ENCODE measurements around the gene DYNC1LI1.

DNA sequence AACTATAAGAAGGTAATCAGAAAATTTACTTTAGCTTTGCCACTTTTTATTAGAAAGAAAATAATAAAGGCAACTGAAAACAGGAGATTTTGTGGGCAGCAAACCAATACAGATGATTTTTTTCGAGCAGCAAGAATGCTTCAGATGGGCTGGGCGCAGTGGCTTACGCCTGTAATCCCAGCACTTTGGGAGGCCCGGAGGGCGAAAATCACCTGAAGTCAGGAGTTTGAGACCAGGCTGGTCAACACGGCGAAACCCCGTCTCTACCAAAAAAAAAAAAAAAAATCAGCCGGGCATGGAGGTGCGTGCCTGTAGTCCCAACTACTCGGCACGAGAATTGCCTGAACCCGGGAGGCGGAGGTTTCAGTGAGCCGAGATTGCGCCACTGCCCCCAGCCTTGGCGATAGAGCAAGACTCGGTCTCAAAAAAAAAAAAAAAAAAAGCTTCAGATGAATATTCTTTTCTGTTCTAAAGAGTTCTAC is 1.8 kb downstream of the CMTM6 start:
- CAGE, long polyA plus RNA, result no peak
- RRBS, result 77% methylated on average over 5 of the region's 18 CpGs

DNA sequence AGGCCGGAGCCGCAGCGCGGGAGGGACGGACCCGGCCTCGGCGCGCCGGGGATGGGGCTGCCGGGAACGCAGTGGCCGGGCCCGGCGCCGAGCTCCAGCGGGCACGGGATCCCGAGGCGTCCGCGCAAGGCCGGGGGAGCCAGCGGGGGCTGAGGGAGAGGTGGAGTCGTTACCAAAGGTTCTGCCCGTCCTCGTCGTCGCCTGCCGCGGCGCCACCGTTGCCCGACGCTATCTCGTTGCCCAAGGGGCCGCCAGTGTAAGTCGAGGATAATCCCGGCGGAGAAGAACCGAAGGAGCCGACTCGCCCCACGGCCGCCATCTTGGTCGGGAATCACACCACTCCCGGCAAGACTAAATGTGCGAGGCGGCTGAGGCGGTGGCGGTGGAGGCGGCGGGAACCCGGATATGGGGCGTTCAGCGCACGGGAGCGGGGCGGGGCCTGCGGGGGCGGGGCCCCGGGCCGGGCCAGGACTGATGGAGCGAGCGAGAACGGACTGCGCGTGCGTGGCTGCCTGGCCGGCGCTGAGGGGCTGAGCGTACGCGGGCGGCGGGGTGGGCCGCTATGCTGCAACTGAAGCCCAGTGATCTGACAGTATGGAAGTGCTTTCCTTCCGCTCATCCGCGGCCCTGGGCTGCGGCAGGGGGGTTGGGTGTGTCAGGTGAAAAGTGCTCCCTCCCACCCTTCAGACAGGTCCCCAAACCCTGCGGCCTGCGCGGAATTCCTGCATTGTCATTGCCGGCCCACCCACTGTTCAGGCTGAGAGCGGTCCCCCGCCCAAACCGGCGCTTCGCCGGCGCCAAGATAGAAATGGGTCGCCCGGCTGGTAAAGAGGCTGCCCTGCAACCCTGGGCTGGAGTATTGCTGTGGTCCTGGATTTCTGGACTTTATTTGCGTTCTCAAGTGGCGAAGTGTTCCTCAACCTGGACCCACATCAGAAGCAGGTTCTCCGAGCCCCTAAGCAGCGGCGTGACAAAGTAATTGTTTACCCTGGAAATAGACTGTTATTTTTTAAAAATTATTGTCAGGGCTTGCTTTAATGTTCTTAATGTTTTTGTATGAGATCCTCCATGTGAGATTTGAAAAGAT is at the start of gene DYNC1LI1:
TSS of gene DYNC1LI1 (minus strand) at position 407 of the 1,087 bp plus-strand sequence.
- CAGE, long polyA plus RNA, result start-site peak on the minus strand centred at position 346 of the sequence, 41 bp wide, 407 and 292 reads in 2 replicates
- RRBS, result 3% methylated on average over 46 of the region's 99 CpGs

DNA sequence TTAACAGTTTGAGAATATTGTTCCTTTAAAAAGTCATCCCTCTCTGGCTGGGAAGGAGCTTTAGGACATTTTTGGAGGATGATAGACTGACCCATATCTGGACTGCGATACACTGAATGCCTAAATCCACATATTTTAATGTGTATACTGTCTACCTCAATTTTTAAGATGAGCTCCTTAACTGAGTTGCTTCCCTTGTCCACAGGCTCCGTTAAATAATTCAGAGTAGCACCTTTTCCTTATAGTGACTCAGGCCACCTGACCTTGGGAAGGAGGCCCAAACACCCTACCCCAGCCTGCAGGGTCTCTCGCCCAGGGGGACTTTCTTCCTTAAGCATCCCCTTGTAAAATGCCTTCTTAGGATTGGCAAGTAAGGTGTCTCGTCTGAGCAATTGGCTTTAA is 3.3 kb downstream of the TRIM71 start:
- CAGE, long polyA plus RNA, result no peak
- RRBS, result no CpG with 5 or more reads among the region's 4 CpGs

DNA sequence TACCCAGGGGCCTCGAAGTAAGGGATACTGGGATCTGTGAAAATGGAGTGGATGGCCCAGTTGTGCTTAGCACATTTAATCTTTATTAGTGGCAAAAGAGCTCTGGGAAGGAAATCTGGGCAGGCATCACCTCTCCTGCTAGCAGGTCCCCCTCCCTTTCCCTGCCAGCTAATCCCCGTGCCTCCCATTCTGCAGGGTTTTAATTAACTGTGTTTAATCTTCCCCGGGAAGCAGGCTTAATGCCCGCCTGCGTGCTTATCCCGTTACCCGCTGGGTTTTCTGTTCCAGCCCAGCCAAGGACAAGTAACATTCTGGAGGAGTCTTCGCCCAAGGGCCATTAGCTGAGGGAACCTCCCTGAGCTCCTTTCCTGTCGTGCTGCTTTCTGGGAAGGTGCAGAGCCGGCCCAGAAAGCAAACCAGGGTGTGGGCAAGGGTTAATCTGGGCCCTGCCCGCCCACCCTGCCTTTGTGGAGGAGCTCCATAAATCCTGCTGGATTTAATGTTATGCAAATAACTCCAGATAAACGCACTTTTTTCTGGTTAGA is 25.7 kb downstream of the TRIM71 start:
- CAGE, long polyA plus RNA, result no peak
- RRBS, result no CpG with 5 or more reads among the region's 12 CpGs

DNA sequence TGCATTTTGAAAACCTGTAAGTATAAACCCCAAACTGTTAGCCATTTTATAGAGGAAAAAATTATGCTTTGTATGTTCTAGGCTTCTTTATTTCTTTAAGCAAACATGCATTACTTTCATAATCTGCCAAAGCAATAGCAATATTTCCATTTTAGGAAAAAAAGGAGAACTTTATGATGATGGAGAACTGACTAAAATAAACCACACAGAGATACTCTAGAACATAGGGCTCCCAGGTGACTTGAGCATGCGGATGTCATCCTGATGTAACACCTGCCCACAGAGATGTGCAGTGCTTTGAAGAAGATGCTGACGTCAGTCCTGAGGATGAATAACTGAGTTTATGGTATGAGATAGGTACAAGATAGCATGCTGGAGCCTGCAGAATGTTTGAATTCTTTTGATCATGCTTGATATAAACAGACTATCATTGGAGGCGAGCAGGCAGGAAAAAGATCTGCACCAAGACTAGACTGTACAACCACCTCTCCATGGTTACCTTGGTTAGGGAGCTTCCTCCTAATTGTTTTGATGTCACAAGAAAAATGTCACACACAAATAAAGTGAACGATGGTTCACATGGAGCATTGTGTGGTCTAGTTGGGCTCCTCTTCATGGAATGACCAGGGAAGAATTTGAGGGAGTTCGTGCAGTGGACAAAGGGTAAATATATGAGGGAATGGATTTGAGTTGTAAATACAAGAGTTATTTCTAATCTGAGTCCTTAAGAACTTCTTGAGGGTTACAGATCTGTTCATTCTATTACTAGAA is 12.5 kb downstream of the CCR4 start:
- CAGE, long polyA plus RNA, result no peak
- RRBS, result no CpG with 5 or more reads among the region's 5 CpGs

- CAGE, long polyA plus RNA, result no peak
- RRBS, result no CpG with 5 or more reads among the region's 4 CpGs
Measured at GRCh38 chr3:32969676-32970097, 18.2 kb downstream of the CCR4 start.

DNA sequence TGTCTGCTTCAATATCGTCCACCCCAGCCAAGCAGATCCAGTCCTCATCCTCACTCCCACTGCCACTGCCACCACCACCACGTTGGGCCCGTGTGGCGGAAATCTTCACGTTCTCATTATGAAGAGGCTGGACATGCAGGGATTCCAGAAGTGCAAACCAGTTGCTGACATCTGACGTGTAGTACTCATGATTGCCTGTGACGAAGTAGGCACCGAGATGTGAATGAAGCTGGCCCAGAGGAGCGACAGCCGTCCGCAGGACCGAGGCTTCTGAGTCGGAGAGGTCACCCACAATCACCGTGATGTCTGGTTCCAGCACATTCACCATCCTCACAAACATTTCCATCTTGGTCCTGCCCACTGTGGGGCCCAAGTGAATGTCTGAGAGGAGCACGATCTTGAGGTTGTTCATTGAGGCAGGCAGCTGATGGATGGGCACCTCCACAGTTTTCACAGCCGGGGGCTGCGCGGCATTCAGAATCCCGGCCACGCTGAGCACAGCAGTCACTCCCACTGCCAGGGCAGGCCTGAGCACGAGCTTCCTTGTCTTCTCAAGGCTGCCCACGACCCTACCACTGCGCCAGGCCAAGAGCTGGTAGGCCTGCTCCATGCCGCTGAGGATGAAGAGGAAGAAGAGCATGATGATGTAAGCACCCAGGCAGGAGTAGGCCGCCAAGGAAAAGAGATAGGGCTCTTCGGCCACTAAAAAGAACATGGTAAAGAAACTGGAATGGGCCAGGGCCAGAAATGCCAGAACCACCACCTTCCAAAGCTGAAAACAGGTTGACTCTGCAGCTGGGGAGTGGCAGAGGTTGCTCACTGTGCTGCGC is 3.6 kb downstream of the GLB1 start:
- CAGE, long polyA plus RNA, result no peak
- RRBS, result no CpG with 5 or more reads among the region's 27 CpGs

GRCh38 chr3:33436968-33437932 is 3.0 kb downstream of the UBP1 start:
- CAGE, long polyA plus RNA, result no peak
- RRBS, result no CpG with 5 or more reads among the region's 3 CpGs

DNA sequence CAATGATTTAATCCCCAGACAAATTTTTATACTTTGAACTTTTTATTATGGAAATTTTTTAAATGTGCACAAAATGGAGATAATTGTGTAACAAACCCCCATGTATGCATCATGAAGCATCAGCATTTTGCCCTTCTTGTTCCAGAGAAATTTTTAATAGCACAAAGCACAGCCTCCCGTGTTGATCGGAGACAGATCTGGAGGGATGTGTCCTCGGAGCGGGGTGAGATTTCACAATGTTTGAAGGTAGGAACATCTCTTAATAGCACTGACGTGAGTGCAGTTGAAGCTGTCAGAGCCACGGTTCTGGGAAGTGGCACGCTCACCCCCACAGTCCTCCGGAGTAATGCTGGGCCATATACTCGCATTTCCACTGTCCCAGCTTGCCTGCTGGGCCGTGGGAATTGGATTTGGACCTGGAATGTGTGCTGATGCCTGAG is 24.1 kb downstream of the ARPP21 start:
- CAGE, long polyA plus RNA, result no peak
- RRBS, result no CpG with 5 or more reads among the region's 10 CpGs

DNA sequence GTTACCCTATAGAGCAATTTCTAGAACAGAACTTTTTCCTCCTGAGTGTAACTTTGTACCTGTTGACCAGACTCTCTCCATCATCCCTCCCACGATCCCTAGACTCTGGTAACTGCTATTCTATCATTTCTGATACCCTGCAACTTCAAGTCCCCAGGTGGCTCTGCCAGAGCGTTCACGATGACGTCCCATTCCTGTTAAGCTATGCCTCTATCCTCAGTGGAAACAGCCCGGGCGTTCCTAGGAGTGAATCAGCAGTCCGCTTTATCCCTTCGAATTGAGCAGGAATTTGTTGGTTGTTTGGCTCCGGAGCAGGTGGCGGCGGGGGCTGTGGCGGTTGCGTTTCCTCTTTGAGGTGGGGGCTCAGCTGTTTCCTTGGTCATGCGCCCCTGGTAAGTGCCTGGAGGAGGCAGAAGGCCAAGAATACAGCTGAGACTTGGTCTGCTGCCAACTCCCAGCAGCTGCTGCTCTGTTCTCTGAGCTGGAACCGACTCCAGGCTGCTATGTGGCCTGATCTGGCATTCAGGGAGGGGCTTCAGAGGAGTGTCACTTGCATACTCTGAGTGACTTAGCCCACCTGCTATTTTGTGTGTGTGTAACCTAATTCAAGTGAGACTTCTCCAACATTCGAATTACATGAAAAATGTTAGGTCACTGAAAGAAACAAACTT is 25.2 kb downstream of the ARPP21 start:
- CAGE, long polyA plus RNA, result no peak
- RRBS, result 8% methylated on average over 5 of the region's 16 CpGs

DNA sequence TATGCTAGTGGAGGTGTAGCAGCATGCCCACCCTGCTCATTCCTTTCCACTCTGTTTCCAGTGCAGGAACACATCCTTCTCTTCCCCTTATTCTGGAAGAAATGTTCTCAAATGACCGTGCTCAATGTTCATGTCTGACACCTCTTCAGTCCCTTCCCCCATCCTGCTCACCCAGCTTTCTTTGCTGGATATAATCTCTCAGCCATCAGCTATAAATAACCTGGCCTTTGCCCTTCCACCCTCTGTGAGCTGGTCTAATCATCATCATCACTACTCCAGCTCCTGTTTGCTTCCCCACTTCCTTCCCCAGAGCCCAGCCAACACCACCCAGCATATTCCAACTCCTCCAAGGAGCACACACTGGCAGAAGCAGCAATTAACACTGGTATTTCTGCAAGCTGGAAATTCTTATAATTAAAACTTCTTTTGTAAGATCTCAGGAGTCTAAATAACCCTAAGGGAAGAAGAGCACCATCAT is 31.0 kb downstream of the DCLK3 start:
- CAGE, long polyA plus RNA, result no peak
- RRBS, result no CpG with 5 or more reads among the region's 1 CpG

DNA sequence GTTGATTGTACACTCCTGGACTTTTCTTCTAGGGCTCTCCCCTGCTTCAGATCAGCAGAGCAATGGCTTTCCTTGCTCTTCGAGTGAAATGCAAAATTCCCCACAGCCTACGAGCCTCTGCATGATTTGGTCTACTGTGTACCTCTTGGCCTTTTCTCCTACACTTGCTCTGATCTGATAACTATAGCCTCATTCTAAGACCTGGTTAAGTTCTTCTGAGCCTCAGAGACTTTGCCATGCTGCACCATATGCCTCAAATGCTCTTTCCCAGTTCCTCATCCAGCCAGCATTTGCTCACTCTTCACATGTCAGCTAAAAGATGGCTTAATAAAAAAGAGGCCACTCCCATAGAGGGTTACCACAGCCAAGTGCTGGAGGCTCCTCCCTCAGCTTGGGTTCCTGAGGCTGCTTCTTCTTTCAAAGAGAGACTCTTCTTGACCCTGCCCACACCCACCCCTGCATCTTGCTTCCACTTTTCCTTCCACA is 22.9 kb upstream of the DCLK3 start:
- CAGE, long polyA plus RNA, result no peak
- RRBS, result no CpG with 5 or more reads among the region's 2 CpGs

- CAGE, long polyA plus RNA, result no peak
- RRBS, result no CpG with 5 or more reads among the region's 20 CpGs
Measured at GRCh38 chr3:36991659-36992595, 1.0 kb downstream of the EPM2AIP1 start.

DNA sequence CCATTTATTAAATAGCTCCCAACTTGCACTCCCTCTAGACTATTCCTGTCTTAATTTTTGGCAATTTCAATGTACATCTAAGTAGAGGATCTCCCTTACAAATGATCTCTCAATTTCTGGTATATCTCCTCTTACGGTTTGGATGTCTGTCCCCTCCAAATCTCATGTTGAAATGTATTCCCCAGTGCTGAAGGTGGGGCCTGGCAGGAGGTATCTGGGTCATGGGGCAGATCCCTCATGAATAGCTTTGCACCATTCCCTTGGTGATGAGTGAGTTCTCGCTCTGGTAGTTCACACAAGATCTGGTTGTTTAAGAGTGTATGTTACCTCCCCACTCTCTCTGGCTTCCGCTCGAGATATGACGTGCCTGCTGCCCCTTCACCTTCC is 67.5 kb downstream of the MLH1 start:
- CAGE, long polyA plus RNA, result no peak
- RRBS, result no CpG with 5 or more reads among the region's 5 CpGs

DNA sequence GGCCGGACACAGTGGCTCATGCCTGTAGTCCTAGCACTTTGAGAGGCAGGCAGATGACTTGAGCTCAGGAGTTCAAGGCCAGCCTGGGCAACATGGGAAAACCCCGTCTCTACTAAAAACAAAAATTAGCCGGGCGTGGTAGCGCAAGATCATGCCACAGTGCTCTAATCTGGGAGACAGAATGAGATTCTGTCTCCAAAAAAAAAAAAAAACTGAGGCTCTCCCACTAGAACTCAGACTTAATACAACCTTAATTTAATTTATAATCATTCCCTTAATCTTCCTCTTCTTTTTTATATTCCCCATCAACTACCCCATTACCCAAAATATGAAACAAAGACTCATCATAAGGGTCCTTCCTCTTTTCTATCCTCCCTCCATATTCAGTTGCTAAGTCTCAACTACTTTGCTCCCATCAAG is 33.9 kb downstream of the LRRFIP2 start:
- CAGE, long polyA plus RNA, result no peak
- RRBS, result no CpG with 5 or more reads among the region's 5 CpGs

DNA sequence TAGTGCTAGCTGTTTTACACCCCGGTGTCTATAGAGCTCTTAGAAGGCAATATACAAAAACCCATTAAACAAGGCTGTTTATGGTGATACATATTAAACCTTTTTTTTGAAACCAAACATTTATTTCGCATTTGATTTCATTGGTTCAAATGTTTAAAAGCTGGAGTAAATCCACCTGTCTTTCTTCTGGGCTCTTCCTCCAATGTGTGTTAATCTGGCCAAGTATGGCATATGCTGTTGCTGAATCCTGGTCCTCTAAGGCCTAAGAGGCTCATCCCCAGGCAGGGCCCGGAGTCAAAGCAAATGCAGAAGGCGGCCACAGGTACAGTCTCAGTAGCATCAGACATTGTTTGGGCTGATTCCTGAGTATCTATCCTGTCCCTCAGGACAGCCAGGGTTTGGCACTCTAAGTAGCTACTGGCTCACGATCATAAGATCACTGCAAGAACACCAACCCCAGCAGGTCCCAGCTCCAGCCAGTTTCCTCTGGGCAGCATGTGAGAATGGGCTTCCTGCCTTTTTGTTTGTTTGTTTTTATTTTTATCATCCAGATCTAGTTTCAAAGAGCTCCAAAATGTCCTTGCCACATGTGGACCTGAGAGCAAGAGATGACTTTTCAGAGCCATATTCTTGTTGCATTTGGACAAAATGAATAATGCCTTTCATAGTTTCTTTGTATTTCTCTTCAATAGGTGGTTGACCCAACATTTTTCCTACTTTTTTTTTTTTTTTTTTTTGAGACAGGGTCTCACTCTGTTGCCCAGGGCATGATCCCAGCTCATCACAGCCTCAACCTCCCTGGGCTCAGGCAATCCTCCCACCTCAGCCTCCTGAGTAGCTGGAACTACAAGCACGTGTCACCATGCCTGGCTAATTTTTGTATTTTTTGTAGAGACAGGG is 32.7 kb downstream of the LRRFIP2 start:
- CAGE, long polyA plus RNA, result no peak
- RRBS, result no CpG with 5 or more reads among the region's 6 CpGs

GRCh38 chr3:37229513-37230188 is 13.4 kb upstream of the GOLGA4 start:
- CAGE, long polyA plus RNA, result no peak
- RRBS, result no CpG with 5 or more reads among the region's 4 CpGs

DNA sequence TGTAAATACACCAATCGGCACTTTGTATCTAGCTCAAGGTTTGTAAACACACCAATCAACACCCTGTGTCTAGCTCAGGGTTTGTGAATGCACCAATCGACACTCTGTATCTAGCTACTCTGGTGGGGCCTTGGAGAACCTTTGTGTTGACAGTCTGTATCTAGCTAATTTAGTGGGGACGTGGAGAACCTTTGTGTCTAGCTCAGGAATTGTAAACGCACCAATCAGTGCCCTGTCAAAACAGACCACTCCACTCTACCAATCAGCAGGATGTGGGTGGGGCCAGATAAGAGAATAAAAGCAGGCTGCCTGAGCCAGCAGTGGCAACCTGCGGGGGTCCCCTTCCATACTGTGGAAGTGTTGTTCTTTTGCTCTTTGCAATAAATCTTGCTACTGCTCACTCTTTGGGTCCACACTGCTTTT is 9.5 kb upstream of the GOLGA4 start:
- CAGE, long polyA plus RNA, result no peak
- RRBS, result no CpG with 5 or more reads among the region's 5 CpGs

DNA sequence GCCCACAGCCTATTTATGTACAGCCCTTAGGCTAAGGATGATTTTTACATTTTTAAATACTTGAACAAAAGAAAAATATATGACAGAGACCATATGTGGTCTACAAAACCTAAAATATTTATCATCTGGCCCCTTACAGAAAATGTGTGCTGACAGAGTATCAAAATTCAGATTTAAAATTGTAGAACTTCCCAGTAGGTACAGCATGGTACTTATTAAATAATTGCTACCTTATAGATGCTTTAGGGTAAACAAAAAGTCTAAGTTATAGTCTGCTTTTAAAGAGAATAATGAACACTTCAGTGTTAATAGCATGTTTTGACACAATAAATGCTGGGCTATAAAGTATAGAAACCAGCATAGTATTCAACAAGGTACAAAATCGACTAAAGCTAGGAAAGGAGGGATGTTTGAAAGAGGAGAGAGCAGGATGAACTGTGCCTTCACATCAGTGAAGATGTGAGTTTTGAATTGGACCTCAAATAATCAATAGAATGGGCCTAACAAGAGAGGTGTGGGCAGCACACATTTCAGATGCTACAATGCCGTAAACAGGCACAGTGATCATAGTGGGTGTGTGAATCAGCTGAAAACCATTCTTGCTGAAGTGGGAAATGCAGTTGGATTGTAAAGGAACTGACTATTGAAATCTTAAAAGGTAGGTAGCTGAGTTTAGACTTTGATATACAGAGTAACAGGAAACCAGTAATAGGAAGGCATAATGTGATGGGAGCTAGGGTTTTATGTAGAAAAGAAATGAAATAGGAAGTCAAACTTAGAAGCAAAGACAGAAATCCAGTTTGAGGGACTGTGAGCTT is 59.7 kb downstream of the GOLGA4 start:
- CAGE, long polyA plus RNA, result no peak
- RRBS, result no CpG with 5 or more reads among the region's 2 CpGs

DNA sequence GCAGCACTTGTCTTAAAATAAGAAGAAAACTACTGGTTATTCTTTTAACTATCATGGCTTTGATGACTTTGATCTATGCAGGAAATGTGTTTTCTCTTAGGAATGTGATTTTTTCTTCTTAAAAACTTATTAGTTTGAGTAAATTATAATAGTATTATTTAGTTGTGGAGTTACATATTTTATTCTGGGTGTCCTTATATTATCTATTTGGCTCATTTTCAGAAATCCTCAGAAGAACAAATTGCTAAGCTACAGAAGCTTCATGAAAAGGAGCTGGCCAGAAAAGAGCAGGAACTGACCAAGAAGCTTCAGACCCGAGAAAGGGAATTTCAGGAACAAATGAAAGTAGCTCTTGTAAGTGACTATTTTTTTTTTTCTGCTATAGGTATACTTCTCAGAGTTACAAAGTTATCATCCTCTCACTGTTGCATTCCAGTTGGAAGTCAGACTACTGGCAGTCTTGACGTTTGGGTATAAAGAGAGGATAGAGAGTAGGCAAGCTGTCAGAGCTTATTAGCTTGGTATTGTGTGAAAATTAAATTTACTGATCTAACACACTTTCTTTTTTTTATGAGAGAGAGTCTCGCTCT is 75.9 kb downstream of the GOLGA4 start:
- CAGE, long polyA plus RNA, result no peak
- RRBS, result no CpG with 5 or more reads among the region's 3 CpGs